ENCODE measurements around the gene UNCX.

DNA sequence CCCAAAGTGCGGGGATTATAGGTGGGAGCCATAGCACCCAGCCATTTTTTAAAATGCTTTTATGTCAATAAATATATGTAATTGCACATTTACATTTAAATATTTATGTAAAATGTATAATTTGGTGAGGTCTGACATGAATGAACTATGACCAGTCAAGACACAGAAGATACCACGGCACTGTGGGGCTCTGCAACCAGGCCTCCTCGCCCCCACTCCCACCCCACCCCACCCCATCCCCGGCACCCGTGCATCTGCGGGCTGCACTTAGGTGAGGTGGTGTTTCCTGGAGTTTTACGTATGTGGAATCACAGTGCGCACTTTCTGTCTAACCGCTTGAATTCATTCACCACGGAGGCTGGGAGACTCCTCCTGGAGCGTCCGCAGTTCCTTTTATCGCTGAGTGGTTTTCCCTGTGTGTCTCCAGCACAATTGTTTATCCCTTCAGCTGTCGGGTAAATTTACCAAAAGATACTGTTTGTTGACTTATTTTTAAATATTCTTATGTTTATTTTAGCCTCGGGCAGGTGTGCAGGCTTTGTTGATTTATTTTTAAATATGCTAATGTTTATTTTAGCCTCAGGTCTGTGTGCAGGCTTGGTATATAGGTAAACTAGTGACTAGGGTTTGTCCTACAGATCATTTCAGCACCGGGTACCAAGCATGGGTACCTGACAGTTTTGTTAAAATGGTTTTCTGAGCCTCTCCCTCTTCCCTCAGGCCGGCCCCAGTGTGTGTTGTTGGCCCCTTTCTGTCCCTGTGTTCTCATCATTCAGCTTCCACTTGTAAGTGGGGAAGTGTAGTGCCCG, 5.0 kb downstream of the GET4 start:
- PRO-cap, result no peak

- PRO-cap, result no peak
Measured at GRCh38 chr7:882617-883815, 6.7 kb downstream of the GET4 start.

GRCh38 chr7:893716-894257, 17.4 kb downstream of the GET4 start:
- PRO-cap, result no peak

- PRO-cap, result no peak
Measured at GRCh38 chr7:914723-915075, 38.3 kb downstream of the GET4 start.

DNA sequence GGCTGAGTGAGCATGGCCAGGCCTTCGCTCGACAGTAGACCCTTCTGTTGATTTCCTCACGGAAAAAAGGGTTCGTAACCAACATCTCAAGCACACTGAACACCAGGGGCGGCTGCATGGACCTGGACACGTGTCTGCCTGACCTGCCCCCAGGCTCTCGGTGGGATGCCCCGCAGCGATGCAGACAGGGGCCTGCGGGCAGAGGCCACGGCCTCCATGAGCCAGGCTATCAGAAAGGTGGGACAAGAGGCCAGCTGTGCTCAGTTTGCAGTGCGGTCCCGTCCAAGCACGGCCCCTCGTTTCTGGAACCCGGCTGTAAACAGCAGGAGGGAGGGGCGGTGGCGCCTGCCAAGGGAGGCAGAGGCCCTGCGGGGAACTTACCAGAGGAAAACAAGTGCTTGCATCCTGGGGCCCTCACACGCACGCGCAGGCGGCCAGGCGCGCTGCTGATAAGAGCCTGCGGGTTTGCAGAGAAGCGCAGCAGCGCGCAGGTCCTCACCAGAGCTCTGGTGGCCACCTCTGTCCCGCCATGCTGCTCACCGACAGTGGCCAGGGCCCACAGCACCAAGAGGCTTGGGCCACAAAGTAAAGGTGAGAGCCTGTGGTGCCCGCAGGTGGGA, 10.7 kb downstream of the GPR146 start:
- PRO-cap, result no peak

GRCh38 chr7:1127092-1127487, 11.0 kb downstream of the C7orf50 start:
- PRO-cap, result no peak

DNA sequence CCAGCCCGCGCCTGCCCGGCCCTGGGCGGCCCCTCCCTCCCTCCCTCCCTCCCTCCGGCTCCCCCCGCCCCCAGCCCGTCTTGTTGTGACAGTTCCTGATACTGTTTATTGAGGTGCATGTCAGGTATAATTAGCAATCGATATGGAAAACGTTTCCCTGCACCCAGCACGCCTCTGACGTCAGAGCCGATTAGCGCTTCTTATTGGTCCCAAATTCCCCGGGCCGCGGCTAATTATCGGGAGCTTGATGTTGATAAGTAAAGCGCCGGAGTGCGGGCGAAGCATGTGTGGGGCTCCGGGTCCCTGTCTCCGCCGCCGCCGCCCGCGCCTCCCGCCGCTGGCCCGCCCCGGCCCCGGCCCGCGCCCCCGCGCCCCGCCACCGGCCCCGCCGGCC, at the start of gene UNCX:
UNCX (plus strand) TSS at position 260 of the 394 bp plus-strand sequence.
- PRO-cap, result no peak

GRCh38 chr7:1434492-1435386, 24.5 kb downstream of the MICALL2 start:
- PRO-cap, result no peak

DNA sequence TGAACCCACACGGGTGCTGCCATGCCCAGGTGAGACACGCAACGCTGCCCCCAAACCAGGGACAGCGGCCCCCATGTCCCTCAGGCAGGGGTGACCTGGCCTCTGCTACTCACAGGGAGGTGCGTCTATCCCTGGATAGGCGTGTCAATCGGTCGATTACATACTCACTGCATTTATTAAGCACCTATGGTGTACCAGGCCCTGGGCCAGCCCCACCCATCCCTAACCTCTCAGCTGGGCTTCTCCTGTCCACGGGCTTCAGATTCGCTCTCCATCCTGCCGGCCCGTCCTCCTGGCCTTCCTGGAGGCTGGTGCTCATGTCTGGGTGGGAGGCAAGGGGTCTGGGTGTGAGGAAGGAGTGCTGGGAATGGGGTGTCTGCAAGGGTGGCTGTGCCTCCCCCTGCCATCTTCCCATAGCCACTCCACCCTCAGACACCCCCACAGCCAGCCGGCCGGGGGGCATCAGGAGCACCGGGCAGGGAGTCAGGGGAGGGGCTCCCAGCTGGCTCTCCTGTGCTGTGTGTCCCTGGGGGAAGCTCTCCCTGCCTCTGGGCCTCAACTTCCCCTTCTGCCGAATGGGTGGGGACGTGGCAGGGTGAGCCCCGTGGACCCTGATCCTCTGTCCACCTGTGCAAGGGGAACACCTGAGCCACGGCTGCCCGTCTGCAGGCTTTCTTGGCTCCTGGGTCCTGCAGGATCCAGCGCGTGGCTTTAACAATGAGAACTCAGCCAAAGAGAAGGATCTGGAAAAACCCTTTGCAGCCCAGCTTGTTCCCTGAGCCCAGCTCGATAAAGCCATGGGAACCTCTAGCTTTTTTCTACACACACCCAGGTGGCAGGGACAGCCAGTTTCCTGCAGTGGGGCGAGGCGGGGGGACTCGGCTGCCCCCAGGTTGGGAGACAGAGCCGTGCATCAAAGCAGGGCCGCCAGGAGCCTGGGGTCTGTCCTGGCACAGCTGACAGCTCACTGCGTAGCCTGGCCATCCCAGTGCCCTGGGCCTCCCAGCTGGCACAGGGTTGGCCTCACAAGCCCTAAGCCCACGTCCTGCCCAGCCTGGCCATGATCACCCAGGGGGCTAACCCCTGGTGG, 18.6 kb downstream of the MICALL2 start:
- PRO-cap, result no peak

DNA sequence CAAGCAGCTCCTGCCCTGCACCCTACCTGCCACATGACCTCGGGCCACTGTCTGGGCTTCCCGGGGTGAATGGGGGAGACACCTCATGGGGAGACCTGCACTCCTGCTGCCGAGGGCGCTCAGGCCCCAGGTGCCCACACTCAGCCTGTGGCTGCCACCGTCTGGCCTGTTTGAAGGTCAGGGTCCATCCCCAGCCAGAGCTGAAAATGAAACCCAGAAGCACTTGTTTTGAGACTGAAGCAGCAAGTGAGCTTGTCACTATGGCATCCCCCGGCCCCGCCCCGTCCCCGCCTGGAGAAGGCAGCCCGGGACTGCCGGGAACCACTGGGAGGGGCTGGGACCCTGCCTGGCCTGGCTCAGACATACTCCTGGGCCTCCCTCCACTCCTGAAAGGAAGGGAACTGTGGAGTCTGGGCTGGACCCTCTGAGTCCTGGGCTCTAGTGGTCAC, 7.4 kb upstream of the MICALL2 start:
- PRO-cap, result no peak

GRCh38 chr7:1506108-1506514, 1.9 kb upstream of the INTS1 start:
- PRO-cap, result no peak

GRCh38 chr7:1512655-1513152, 8.5 kb upstream of the INTS1 start:
- PRO-cap, result no peak

GRCh38 chr7:1532124-1533030, 1.9 kb downstream of the MAFK start:
- PRO-cap, result no peak

GRCh38 chr7:1539515-1540444, 9.3 kb downstream of the MAFK start:
- PRO-cap, result no peak

- PRO-cap, result no peak
Measured at GRCh38 chr7:1540681-1541910, 10.6 kb downstream of the MAFK start.

DNA sequence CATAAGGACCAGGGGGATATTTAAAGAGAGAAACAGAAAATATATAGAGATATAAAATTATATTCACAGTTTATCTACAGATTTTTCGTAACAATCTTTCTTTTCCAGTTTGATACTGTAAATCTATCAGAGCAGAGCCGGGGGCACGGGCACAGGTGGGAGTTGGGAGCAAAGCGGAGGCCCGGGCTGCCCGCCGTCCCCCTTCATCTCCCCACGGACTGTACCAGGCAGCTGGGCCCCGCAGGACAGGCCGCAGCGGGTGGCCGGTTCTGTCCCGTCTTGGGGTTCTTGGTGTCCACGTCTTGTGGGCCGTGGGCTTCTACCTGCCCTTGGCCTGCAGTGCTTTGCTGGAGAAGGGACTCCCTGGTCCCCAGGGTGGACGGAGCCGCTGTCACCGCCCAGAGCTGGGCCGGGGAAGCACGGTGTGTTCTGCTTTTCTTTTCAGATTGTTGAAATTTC, 11.7 kb downstream of the MAFK start:
- PRO-cap, result no peak

- PRO-cap, result no peak
Measured at GRCh38 chr7:1546628-1547145, 9.3 kb downstream of the TMEM184A start.

DNA sequence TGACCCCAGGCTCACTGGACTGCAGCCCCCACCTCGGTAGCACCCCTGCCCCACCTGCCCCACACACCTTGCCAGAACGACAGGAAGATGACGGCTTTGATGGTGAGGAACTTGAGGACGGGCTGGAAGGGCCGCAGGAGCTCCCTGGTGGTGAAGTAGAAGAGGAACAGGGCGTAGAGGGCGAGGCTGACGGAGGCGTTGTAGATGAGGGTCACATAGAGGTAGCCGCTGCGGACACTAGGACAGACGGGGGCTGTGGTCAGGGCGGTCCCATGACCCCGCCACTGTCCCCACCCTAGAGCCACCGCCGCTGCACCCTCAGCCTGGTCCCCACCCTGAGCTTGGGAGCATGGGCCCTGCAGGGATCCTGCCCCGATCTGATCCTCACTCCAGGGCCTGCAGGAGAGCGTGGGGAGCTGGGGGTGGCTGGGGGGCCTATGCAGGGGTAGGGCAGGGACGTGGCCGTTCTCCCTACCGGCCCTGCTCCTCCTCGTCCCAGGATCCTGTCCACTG, 7.5 kb downstream of the TMEM184A start:
- PRO-cap, result no peak

- PRO-cap, result no peak
Measured at GRCh38 chr7:1695009-1695346, 24.9 kb downstream of the ELFN1 start.

- PRO-cap, result no peak
Measured at GRCh38 chr7:1759119-1759686, 89.1 kb downstream of the ELFN1 start.